Measurements from ENCODE around the genes DDX47 and GPRC5A.

DNA sequence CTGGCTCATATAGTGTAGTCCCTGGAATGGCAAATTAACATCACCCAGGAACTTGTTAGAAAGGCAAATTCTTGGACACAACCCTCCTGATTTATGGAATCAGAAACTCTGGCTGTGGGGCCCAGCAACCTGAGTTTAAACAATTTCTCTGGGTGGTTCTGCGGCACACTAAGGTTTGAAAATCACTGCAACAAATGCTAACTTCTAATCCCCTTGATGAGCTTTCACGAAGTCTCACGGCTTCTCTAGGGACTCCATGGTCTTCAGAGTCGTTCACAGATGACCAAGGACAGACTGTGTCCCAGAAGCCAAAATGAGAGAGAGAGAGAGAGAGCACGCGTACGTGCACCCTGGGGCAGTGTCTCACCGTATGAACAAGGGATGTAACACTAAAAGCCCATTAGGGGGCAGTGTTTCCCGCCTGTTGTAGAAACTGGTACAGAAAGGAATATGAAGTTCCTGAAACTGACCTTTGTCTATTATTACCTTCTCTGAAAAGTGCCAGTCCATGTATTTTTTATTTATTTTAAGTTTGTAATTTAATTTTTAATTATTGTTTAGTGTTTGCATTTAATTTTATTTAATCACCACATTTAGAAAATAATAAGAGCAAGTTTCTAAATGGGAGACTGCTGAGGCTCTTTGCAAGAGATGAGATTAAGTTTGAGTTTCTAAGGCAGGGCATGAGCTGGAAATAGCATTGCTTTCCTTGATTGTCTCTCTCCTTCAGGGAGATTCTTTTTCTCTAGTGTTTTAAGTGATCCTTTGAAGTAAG is 3.3 kb downstream of the APOLD1 start:
- PRO-cap: no peak
- RAMPAGE, long total RNA, 4 experiments: no peak in any of the 4 experiments

DNA sequence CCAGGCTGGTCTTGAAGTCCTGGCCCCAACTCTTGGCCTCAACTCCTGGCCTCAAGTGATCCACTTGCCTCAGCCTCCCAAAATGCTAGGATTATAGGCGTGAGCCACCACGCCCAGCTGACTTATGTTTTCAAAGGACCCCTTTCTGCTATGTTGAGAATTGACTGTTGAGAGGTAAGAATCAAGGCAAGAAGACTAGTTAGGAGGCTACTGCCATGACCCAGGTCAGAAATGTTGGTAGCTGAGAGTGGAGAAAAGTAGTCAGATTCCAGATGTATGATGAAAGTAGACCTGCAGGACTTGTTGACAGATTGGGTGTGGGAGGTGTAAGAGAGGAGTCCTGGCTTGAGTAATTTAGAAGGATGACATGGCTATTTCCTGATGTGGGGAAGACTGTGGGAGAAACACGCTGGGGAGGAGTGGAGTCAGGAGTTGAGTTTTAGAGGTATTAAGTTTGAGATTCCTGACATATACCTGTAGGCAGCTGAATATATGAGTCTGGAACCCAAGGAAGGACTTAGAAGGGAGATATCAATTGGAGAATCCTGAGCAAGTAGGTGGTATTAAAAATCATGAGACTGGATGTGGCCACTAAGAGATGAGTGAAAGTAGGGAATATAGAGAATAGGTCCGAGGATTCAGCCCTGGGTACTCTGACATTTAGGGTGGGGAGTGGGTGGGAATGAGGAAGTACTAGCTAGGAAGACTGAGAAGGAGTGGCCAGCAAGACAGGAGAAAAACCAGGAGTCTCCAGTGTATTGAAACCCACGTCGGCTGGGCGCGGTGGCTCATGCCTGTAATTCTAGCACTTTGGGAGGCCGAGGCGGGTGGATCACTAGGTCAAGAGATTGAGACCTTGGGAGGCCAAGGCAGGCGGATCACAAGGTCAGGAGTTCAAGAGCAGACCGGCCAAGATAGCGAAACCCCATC is 12.6 kb upstream of the DDX47 start:
- PRO-cap: no peak
- RAMPAGE, long total RNA, 4 experiments: no peak in any of the 4 experiments

- PRO-cap: unidirectional peak, plus-strand start at chr12:12813361
- RAMPAGE, long total RNA, 4 experiments: start-site peak on the plus strand in 4 of 4 experiments, at chr12:12813341-12813375 at its widest, 84 to 677 reads per replicate
Observed at GRCh38 chr12:12813067-12813614, at the start of gene DDX47. TSS of gene DDX47 (plus strand) at chr12:12813346.

DNA sequence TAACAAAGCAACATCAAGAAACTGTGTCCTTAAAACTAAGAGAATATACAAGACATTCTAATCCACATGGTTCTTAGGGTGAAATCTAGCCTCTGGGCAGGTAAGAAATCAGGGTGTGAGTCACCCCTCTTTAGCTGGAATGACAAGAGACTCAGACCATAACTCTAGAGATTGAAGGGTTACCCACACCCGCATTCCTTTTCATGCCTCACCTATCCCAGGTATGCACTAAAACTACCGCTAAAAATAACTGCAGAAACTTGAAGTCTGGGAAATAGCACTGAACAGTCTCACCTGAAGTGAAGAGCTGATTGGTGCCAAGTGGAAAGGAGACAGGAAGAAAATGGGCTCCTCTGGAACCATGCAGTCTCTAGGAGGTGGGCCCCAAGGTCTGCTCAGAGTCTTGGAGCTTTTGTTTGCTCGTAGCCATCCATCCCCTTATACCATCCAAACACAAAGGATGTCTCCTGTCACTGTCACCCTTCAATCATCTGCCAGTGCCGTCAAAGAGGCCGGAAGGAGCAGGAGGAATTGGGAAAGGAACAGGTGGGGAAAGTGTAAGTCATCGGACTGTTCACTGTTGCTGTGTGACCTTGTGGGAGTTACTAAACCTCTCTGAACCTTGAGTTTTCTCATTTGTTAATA is 22.3 kb downstream of the DDX47 start:
- PRO-cap: no peak
- RAMPAGE, long total RNA, 4 experiments: no peak in any of the 4 experiments

- PRO-cap: no peak
- RAMPAGE, long total RNA, 4 experiments: no peak in any of the 4 experiments
Observed at GRCh38 chr12:12837551-12838240, 24.6 kb downstream of the DDX47 start.

DNA sequence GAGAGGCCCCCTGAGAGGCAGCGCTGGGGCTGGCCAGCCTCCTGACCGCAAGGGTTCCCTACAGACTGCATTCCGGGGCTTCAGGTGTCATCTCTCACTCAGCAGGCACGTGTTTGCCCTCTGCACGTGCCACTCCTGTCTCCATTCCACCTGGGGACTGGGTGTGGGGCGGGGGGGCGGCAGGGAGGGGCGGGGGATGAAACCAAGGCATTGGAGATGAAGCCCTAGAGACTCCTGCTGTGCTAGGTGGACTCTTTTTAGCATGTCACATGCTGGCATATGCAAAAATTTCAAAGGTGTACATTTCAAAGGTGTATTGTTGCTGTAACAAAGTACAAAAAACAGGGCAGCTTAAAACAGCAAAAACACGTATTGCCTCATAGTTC is 5.9 kb upstream of the GPRC5A start:
- PRO-cap: no peak
- RAMPAGE, long total RNA, 4 experiments: no peak in any of the 4 experiments

DNA sequence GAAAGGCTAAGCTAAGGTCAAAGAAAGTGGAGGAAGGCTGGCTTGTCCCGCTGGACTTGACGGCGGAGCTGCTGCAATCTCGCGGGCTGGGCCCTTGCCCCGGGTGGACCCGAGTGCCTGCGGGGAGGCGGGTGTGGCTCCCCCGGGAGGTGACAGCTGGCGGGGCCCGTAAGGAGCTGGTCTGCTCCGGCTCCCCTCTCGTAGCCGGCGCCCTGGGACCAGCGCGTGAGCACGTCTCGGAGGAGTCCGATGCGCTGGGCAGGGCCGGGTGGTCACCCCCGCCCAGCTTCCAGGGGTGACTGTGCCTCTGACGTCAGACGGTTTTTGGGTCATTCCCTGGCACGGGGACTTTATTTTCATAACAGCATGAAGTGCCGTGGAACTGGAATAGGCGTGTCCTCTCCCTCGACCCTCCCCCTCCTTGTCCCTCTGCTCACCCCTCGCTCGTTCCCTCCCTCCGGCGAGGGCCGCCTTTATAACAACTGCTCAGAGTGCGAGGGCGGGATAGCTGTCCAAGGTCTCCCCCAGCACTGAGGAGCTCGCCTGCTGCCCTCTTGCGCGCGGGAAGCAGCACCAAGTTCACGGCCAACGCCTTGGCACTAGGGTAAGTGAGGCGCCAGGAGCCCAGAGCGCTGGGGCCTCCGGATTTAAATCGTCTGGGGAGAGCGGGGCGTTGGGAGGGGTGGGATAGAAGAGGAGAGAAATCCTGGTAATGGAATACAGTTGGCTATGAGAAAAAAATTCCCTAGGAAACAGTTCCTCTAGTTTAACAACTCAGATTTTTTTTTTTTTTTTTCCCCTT is at the start of gene GPRC5A:
GPRC5A (plus strand) TSS at position 502 of the 802 bp plus-strand sequence.
- PRO-cap: bidirectional peak, plus-strand start at position 505 of the sequence, minus-strand start at position 233 of the sequence
- RAMPAGE, long total RNA, 4 experiments: start-site peak on the plus strand in 3 of 4 experiments, centred at positions 500 to 524 of the sequence, 22 to 1,832 reads per replicate; start-site peak on the minus strand in 2 of 4 experiments, centred at positions 198 to 237 of the sequence, 13 to 82 reads per replicate

DNA sequence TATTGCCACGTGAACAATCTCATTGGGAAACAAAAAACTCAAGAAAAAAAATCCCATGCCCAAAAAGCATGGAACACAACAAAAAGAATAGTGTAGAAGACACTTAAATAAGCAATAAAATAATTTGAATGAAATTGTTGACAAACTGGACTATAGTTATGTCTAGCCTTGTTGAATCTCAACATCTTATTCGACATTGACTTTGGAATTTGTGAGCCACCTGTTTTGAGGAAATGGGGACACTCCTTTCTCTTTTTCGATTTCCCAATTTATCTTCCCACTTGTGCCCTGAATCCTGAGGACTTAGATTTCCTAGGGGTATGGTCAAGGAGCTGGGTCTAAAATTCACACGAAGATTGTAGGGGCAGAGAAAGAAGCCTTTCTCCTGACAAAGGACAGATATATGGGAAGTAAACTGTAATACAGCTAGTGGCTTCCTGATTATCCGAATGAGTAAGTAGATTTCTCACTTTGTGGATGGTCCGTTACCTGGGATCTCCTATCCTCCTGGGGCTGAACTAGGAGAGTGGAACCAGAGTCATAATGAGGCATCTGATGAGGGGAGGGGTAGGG is 14.1 kb downstream of the GPRC5A start:
- PRO-cap: no peak
- RAMPAGE, long total RNA, 4 experiments: no peak in any of the 4 experiments

- PRO-cap: no peak
- RAMPAGE, long total RNA, 4 experiments: no peak in any of the 4 experiments
Observed at GRCh38 chr12:12909940-12910554, 18.7 kb downstream of the GPRC5A start.

- PRO-cap: no peak
- RAMPAGE, long total RNA, 4 experiments: no peak in any of the 4 experiments
Observed at GRCh38 chr12:12916260-12917174, 25.2 kb downstream of the GPRC5A start.

DNA sequence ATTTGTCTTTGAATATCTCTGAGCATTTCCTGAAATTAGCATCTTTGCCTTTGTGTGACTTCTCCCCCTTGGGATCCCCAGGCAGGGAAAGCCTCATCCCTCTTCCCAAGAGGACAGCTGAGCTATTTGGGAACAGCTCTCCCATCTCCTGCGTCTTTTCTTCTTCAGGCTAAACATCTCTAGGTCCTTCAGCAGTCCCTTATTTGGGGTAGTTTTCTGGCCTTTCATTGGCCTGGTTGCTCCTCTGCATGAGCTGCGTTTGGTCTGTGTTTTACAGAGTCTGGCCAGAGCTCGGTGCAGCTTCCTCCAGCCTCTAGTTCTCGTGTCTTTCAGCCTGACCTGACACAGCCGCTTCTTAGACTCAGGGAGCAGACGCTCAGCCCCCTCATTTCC is 13.4 kb upstream of the GSG1 start:
- PRO-cap: no peak
- RAMPAGE, long total RNA, 4 experiments: no peak in any of the 4 experiments

GRCh38 chr12:13147870-13148423 is 44.5 kb upstream of the GSG1 start:
- PRO-cap: no peak
- RAMPAGE, long total RNA, 4 experiments: start-site peak on the minus strand in 1 of 4 experiments, at chr12:13148211-13148219 at its widest, 5 reads per replicate

DNA sequence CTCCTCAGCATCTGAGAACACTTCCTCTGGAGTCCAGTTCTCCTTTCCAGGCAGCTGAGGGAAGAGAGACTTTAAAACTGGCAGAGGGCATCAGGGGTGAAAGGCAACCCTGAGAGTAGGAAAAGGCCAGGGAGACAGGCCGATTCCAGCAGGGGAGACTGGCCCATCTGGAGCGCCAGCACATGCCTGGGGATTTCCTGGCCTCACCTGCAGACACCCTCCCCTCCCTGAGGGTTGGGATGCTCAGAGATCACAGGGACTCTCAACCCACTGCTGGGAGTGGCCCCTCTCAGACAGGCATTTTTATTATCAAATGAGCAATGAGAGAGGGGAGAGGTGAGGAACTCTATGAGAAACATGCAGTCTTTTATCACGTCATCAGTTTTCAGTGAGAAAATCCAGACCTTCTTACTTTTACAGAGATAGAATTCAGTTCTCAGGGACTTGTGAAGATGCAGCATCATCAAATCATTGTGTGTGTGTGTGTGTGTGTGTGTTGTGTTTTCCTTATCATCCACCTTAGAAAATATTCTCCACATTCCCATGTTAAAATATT is 1.8 kb upstream of the EMP1 start:
- PRO-cap: no peak
- RAMPAGE, long total RNA, 4 experiments: no peak in any of the 4 experiments

GRCh38 chr12:13339645-13340033 is 143.1 kb downstream of the EMP1 start:
- PRO-cap: no peak
- RAMPAGE, long total RNA, 4 experiments: no peak in any of the 4 experiments

GRCh38 chr12:13505156-13505752 is 308.7 kb downstream of the EMP1 start:
- PRO-cap: no peak
- RAMPAGE, long total RNA, 4 experiments: no peak in any of the 4 experiments

DNA sequence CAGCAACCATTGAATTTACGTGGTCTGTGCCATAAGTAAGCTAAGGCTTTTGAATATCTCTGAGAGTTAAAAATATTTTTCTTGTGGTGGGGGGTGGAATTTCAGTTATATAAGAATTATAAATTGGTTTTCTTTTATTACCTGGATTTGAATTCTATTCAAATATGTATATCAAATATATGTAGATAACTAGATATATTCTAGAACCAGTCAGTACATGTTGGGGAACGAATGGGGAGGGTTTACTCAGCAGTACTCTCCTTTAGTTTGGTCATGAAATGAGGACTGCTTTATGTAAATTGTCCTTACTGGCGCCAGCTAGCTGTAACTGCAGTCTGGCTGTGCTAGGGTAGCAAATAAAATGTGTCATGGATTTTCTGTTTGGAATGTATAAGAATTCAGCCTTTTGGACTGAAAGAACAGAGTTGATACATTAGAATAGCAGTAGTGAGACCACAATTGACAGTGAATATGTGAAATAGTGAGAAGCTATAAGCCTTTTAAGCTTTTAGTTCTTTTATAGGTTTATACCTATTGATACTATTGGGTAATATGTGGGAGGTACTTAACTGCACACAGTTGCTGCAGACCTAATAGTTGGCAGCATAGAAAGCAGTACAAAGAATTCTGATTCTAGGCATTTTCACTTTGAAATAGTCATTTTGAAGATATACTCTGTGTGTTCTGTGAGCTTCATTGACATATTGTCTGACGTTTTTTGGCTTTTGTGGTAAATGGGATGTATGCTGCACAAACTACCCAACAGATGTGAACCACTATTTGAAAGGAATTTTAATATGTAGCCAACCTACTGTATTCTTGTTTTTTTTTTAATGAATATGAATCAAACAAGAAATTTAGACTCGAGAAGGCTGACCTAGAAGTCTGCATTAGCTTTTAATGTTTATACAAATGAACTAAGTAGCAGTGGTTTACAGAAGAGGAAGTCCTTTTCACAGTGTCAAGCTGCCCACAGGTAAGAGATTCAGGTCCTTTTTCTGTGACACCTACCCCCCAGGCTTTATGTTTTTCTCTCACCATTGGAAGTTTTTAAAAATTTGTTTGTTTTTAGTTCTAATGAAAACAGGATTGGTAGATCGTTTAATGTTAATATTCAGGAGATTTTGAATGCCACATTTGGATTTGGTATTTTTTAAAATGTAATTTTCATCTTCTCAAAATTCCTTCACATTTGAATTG is 29.2 kb downstream of the ATF7IP start:
- PRO-cap: no peak
- RAMPAGE, long total RNA, 4 experiments: no peak in any of the 4 experiments

DNA sequence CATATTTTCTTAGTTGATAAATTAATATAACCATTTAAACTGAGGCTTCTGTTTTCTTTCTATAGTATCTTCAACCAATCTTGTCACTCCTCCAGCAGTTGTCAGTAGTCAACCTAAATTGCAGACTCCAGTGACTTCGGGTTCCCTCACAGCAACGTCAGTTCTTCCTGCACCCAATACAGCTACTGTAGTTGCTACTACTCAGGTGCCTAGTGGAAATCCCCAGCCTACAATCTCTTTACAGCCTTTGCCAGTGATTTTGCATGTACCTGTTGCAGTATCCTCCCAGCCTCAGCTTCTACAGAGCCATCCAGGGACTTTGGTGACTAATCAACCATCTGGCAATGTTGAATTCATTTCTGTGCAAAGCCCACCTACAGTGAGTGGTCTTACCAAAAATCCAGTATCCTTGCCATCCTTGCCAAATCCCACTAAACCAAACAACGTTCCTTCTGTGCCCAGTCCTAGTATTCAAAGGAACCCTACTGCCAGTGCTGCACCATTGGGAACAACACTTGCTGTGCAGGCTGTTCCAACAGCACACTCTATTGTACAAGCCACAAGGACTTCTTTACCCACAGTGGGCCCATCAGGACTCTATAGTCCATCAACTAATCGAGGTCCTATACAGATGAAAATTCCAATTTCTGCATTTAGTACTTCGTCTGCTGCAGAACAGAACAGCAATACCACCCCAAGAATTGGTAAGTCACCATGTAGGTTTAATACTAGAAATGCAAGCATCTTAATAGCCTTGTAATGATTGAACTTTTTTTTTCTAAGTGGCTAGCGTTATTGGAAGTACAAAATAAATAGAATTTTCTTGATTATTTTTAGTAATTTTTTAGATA is 95.2 kb downstream of the ATF7IP start:
- PRO-cap: no peak
- RAMPAGE, long total RNA, 4 experiments: no peak in any of the 4 experiments

- PRO-cap: no peak
- RAMPAGE, long total RNA, 4 experiments: no peak in any of the 4 experiments
Observed at GRCh38 chr12:14613404-14614354, 46.0 kb upstream of the PLBD1 start.

- PRO-cap: no peak
- RAMPAGE, long total RNA, 4 experiments: no peak in any of the 4 experiments
Observed at GRCh38 chr12:14614623-14615391, 47.1 kb upstream of the PLBD1 start.

- PRO-cap: no peak
- RAMPAGE, long total RNA, 4 experiments: no peak in any of the 4 experiments
Observed at GRCh38 chr12:14710768-14711379, 14.5 kb upstream of the GUCY2C start.

All from omental fat pad (tissue), 4 donors.